Keratinocyte (primary cell): ENCODE measurements around the genes SPACA5B, SYP, GAGE10, GAGE13, GAGE12C, GAGE12H, GAGE2A and CLCN5.

DNA sequence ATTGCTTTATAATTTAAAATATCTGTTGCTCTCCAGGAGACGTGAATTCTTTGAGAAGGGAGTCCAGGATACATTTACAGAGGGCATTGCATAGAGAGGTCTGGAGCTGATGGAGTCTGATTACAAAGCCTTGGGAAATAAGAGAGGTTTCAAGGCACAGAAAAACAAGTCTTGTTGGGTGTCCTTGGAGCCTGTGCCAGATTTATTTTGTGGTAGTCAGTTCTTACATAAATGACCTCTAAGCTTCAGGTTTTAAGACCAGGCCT lies 48.4 kb upstream of the UXT start:
CAGE:
- cytosol, long polyA minus RNA: no peak
- cytosol, long polyA plus RNA: no peak
- long polyA plus RNA: no peak
- nucleus, long polyA minus RNA: no peak
- nucleus, long polyA plus RNA: no peak

DNA sequence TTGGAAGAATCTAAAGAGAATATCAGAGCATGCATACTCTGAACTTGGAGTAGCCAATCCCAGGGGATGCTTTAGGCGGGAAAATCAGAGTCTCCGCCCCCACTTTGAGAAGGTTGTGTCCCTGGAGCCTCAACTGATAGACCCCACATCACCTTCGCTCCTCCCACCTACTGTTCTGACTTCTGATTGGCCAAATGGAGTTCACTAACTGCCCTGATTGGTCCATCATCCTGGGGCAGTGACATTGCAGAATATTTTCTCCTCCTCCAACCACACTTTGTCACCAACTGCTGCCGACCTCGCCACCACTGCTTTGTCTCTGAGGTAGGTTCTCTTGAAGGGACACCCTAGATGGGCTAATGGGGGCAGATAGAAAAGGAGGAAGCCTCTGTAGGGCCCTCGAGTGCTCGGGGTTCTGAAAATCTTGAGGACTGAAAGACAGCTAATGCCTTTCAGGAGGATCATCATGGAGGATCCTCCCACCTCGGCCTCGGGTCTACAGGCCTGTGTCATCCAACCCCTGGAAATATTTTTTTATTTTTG lies 22.6 kb upstream of the SPACA5B start:
CAGE:
- cytosol, long polyA minus RNA: no peak
- cytosol, long polyA plus RNA: no peak
- long polyA plus RNA: no peak
- nucleus, long polyA minus RNA: no peak
- nucleus, long polyA plus RNA: no peak

DNA sequence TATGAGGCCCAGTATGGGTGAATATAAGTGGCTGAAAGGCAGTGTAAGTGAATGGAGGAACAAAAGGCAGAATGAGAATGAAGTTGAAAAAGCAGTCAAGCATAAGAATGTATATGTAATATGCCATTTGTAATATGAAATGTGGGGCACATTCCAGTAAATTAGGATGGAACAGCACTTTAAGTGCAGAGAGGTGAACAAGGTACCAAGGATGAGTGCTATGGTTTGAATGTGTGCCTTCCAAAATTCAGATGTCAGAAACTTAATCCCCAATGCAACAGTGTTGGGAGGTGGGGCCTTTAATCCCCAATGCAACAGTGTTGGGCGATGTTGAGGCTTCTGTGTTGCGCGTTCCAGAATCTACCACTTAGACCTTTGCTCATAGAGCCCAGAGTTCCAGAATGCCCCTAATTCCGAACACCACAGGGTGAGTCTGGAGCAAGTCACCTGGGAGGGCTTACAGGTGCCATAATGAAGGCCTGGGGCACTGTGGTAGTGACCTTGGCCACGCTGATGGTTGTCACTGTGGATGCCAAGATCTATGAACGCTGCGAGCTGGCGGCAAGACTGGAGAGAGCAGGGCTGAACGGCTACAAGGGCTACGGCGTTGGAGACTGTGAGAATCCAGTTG lies at the start of gene SPACA5B:
Gene SPACA5B (plus strand): TSS at position 410 of the 631 bp plus-strand sequence.
CAGE:
- cytosol, long polyA minus RNA: no peak
- cytosol, long polyA plus RNA: no peak
- long polyA plus RNA: no peak
- nucleus, long polyA minus RNA: no peak
- nucleus, long polyA plus RNA: no peak

DNA sequence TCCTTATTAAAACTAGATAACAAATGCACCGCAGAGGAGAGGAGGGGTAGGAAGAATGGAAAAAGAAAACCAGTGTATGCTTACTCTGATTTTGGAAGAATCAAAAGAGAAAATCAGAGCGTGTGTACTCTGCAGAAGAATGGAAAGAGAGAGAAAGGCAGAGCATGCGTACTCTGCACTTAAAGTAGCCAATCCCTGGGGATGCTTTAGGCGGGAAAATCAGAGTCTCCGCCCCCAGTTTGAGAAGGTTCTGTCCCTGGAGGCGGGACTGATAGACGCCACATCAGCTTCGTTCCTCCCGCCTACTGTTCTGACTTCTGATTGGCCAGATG lies 23.6 kb downstream of the SSX1 start:
CAGE:
- cytosol, long polyA minus RNA: no peak
- cytosol, long polyA plus RNA: no peak
- long polyA plus RNA: no peak
- nucleus, long polyA minus RNA: no peak
- nucleus, long polyA plus RNA: no peak

GRCh38 chrX:48482146-48482940 lies 6.3 kb downstream of the FTSJ1 start:
CAGE:
- cytosol, long polyA minus RNA: no peak
- cytosol, long polyA plus RNA: no peak
- long polyA plus RNA: no peak
- nucleus, long polyA minus RNA: no peak
- nucleus, long polyA plus RNA: no peak

DNA sequence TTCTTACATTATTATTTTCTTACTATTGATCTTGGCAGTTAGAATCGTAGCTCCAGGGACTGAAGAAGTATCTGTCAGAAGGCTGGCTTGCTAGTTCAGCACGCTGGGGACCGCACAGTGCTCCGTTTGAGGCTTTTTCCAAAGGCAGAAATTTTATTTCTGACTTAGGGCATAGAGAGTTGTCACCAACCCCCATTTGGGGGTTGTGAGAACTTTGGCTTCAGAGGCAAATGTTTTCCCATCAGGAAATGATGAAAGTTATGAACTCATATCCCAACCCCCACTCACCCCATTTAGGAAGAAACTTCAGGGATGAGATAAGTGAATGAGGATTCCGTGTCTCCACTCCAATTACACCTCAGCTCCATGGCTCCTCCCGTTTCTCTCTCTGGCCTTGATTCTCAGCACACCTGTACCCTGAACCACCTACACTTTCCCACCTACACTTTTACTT lies 4.3 kb upstream of the WDR13 start:
CAGE:
- cytosol, long polyA minus RNA: no peak
- cytosol, long polyA plus RNA: no peak
- long polyA plus RNA: no peak
- nucleus, long polyA minus RNA: no peak
- nucleus, long polyA plus RNA: no peak

GRCh38 chrX:48919432-48919874 lies 629 bp upstream of the PIM2 start:
CAGE:
- cytosol, long polyA minus RNA: no peak
- cytosol, long polyA plus RNA: no peak
- long polyA plus RNA: no peak
- nucleus, long polyA minus RNA: no peak
- nucleus, long polyA plus RNA: no peak

GRCh38 chrX:48936780-48937538 lies 18.1 kb upstream of the PIM2 start:
CAGE:
- cytosol, long polyA minus RNA: no peak
- cytosol, long polyA plus RNA: no peak
- long polyA plus RNA: no peak
- nucleus, long polyA minus RNA: no peak
- nucleus, long polyA plus RNA: no peak

DNA sequence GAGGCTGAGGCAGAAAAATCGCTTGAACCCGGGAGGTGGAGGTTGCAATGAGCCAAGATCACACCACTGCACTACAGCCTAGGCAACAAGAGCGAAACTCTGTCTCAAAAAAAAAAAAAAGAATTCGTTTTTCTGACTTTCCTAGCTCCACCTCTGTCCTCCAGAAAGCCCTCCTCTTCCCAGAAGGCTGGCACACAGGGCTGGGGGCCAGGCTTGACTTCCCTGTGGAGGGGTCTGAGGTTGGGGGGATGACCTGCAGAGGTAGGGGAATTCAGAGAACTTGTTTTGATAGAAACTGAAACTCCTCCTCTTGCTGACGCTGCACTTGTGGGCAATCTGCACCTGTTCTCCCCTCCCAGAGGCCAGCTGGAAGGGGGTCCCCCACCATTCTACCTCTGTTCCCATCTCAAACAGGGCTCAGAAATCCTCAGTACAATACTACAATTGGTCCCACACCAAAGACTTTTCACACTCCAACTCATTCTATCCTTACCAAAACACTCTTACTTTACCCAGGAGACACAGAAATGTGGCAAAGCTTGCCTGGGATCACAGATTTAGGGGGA lies 18.7 kb downstream of the OTUD5 start:
CAGE:
- cytosol, long polyA minus RNA: no peak
- cytosol, long polyA plus RNA: no peak
- long polyA plus RNA: no peak
- nucleus, long polyA minus RNA: no peak
- nucleus, long polyA plus RNA: no peak

DNA sequence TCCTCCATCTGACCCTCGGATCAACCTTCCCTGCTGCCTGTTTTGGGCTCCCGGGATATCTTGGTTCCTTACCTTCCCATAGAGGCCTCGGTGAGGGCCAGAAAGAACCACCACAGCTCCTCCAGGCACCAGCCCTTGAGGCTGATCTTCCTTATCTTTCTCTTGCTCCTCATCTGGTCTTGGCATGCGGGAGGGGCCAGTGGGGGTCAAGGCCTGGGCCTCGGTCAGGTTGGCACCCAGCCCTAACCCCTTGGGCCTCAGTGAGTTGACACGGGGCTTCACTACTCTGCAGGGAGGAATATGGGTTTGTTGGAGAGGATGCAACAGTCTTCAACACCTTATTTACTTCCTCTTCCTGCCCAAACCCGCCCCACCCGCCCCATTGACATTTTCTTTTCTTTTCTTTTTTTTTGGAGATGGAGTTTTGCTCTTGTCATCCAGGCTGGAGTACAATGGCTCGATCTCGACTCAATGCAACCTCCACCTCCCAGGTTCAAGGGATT lies 6.0 kb downstream of the GPKOW start:
CAGE:
- cytosol, long polyA minus RNA: no peak
- cytosol, long polyA plus RNA: no peak
- long polyA plus RNA: no peak
- nucleus, long polyA minus RNA: no peak
- nucleus, long polyA plus RNA: no peak

DNA sequence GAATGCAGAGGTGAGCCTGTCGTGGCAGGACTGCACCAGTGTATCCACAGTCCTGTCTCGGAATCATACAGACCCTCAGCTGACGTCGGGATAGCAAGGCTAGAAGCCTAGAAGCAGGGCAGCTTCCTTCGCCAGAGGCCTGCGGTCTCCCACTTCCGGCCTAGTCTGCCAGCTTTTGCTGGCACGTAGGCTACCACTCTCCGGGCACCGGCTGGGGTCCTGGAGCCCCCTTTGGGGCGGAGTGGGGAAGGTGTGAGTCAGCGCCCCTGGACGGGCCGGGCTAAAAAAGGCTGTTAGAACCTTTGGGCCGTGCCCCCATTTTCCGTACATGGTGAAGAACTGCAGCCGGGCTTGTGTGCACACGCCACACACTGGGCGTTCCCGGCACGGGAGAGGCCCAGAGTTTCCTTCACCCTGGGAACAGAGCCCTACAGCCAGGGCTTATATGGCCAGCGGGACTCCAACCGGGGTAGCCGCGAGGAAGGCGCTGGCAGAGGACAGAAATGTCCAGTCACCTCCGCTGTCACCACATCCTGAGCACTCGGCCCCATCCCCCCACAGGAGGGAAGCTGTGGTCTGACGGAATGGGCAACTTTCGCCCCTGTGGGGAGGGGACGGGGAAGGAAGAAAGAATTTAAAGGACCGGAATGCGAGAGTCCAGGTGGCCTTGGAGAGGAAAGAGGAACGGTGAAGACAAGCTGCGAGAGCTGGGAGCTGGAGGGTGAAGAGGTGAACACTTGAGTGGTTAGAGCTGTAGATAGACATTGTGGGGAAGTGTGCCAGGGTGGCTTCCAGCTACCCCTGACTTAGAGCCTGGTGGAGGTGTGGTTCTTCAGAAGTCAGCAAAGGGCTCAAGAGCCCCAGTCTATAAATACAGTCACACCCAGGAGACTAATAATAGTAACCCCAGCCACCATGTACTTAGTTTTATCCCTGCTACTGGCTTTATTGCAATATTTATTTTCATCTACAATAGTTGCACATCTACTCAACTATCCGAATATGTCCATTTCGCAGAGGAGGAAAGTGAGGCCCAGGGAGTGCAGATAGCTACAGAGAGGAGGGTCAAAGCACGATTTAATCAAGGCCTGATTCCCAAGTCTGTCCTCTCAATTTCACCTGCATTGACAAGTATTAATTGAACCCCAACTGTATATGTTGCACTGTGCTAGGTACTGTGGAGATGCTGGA lies 4.4 kb upstream of the PLP2 start:
CAGE:
- cytosol, long polyA minus RNA: no peak
- cytosol, long polyA plus RNA: no peak
- long polyA plus RNA: no peak
- nucleus, long polyA minus RNA: no peak
- nucleus, long polyA plus RNA: no peak

DNA sequence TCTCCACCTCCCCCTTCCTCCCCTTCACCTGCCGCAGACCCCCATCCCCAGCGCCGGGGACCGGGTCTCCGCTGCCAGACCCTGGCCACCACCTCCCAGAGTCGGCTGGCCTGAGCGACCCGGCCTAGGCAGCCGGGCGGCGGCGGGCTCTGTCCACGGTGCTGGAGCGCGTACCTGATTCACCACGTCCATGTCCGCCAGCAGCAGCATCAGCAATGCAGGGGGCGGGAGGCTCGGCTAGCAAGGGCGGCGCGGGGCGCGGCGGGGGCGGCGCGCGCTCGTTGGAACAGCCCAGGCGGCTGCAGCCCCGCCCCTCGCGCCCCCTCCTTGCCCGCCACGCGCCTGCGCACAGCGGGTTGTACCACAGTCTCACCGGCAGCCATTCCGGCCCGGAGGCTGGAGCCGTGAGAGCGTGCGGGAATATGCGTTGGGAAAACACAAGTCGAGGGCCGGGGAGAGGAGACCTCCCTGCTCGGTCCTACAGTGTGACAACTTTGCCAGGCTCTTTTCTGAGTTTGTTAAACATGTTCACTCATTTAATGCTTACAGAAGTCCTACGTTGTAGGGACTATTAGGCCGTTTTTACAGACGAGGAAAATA lies at the start of gene SYP:
Gene SYP (minus strand): TSS at position 217 of the 600 bp plus-strand sequence.
CAGE:
- cytosol, long polyA minus RNA: no peak
- cytosol, long polyA plus RNA: no peak
- long polyA plus RNA: no peak
- nucleus, long polyA minus RNA: no peak
- nucleus, long polyA plus RNA: no peak

GRCh38 chrX:49268719-49269519 lies 674 bp upstream of the PPP1R3F start:
CAGE:
- cytosol, long polyA minus RNA: no peak
- cytosol, long polyA plus RNA: no peak
- long polyA plus RNA: no peak
- nucleus, long polyA minus RNA: no peak
- nucleus, long polyA plus RNA: no peak

CAGE:
- cytosol, long polyA minus RNA: no peak
- cytosol, long polyA plus RNA: no peak
- long polyA plus RNA: no peak
- nucleus, long polyA minus RNA: no peak
- nucleus, long polyA plus RNA: no peak
These were observed at the start of gene GAGE10 for GRCh38 chrX:49303196-49303939. TSS of gene GAGE10 (plus strand) at chrX:49303646.

DNA sequence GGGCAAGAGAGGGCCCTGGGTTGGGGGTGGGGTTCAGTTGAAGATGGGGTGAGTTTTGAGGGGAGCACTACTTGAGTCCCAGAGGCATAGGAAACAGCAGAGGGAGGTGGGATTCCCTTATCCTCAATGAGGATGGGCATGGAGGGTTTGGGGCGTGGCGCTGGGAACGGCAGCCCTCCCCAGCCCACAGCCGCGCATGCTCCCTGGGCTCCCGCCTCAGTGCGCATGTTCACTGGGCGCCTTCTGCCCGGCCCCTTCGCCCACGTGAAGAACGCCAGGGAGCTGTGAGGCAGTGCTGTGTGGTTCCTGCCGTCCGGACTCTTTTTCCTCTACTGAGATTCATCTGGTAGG lies at the start of gene GAGE13:
Gene GAGE13 (plus strand): TSS at position 239 of the 351 bp plus-strand sequence.
CAGE:
- cytosol, long polyA minus RNA: no peak
- cytosol, long polyA plus RNA: no peak
- long polyA plus RNA: no peak
- nucleus, long polyA minus RNA: no peak
- nucleus, long polyA plus RNA: no peak

DNA sequence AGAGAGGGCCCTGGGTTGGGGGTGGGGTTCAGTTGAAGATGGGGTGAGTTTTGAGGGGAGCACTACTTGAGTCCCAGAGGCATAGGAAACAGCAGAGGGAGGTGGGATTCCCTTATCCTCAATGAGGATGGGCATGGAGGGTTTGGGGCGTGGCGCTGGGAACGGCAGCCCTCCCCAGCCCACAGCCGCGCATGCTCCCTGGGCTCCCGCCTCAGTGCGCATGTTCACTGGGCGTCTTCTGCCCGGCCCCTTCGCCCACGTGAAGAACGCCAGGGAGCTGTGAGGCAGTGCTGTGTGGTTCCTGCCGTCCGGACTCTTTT lies at the start of gene GAGE12C:
Gene GAGE12C (plus strand): TSS at position 234 of the 320 bp plus-strand sequence.
CAGE:
- cytosol, long polyA minus RNA: no peak
- cytosol, long polyA plus RNA: no peak
- long polyA plus RNA: no peak
- nucleus, long polyA minus RNA: no peak
- nucleus, long polyA plus RNA: no peak

GRCh38 chrX:49579639-49580006 lies at the start of gene GAGE12H:
TSS of gene GAGE12H (plus strand) at chrX:49579949.
CAGE:
- cytosol, long polyA minus RNA: no peak
- cytosol, long polyA plus RNA: no peak
- long polyA plus RNA: no peak
- nucleus, long polyA minus RNA: no peak
- nucleus, long polyA plus RNA: no peak

DNA sequence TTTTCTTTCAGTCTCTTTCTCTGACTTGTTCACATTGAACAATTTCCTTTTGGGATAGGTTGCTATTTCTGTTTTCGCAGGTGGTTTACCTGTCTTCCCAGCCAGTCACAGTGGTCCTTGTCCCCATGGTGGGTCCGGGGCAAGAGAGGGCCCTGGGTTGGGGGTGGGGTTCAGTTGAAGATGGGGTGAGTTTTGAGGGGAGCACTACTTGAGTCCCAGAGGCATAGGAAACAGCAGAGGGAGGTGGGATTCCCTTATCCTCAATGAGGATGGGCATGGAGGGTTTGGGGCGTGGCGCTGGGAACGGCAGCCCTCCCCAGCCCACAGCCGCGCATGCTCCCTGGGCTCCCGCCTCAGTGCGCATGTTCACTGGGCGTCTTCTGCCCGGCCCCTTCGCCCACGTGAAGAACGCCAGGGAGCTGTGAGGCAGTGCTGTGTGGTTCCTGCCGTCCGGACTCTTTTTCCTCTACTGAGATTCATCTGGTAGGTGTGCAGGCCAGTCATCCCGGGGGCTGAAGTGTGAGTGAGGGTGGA lies at the start of gene GAGE2A:
Gene GAGE2A (plus strand): TSS at position 376 of the 534 bp plus-strand sequence.
CAGE:
- cytosol, long polyA minus RNA: no peak
- cytosol, long polyA plus RNA: no peak
- long polyA plus RNA: no peak
- nucleus, long polyA minus RNA: no peak
- nucleus, long polyA plus RNA: no peak

DNA sequence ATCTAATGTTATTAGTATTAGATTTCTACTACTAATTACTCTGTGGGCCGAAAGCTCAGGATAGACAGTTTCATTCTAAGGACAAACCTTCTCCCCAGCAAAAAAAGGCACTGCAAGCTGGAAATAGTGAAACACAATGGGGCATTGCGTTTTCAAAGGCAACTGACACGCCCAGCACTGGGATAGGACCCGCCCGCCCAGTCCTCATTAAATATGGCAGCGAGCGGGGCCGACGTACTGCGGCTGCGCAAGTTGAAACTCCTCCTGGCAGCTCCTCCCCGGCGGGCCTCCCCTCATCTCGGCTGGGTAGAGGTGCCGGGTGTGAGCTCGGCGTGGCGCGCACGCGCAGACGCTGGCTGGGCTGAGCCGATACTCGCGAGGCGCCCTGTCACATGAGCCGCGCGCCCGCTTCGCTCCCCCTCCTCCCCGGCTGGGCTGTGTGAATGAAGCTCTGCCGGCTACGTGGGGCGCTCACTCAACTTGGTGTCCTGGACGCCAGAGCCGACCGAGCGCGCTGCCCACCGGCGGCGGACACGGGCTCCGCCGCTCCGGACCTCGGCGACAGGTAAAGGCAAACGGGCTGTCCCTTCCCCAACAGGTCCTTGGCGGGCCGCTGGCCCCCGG lies at the start of gene CLCN5:
Gene CLCN5 (plus strand): TSS at position 369 of the 624 bp plus-strand sequence.
CAGE:
- cytosol, long polyA minus RNA: no peak
- cytosol, long polyA plus RNA: no peak
- long polyA plus RNA: no peak
- nucleus, long polyA minus RNA: no peak
- nucleus, long polyA plus RNA: no peak

DNA sequence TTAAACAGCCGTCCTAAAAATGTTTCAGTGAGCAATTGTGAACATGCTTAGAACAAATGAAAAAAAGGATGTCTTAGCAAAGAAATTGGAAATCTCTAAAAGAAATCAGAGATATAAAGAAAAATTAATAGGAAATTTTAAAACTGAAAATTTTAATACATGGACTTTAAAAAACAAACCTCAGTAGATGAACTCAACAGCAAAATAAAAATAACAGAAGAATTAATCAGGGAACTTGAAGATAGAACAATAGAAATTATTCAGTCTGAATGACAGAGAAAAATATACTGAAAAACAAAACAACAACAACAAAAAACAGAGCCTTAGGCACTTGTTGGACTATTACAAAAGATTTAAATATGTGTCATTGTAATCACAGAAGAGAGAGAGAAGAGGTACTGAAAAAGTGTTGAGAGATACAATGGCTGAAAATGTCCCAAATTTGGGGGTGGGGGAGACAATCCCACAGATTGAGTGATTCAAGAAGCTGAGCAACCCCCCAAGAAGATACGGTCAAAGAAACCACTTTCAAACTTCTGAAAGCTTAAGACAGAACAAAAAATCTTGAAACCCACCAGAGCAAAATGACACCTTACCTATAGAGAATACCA lies 9.6 kb upstream of the MAGED1 start:
CAGE:
- cytosol, long polyA minus RNA: no peak
- cytosol, long polyA plus RNA: no peak
- long polyA plus RNA: no peak
- nucleus, long polyA minus RNA: start-site peak on the plus strand centred at position 204 of the sequence, 154 bp wide, 14 reads
- nucleus, long polyA plus RNA: no peak